Thoracic aorta (tissue), 1 donor: ENCODE measurements around a stretch of chr7.

DNA sequence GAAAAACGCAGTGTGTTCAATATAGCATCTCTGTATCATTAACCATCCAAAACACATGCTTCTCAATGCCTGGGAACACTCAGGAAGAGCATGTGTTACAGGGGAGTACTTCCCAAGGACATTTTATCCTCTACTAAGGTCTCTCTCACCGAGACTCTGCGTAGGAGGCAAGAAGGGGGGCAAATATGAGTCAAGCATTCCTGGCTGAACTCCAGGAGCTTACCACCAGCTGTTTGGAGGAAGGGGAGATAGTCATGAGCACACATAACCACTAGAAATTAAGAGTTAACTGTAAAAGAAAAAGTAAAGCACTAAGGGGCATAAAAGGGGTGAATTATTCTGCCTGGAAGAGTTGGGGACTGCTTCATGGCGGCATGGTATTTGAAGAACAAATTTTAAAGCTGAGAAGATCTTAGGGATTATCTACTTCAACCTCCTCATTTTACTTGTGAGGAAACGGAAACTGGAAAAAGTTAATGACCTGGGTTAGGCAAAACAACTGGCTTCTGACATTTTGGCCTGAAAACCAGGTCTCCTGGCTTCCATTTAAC is 85.7 kb downstream of the SLC25A13 start:
- RAMPAGE, long total RNA = no peak

- RAMPAGE, long total RNA = no peak
Measured at GRCh38 chr7:96263256-96264055, 58.4 kb downstream of the SLC25A13 start.

- RAMPAGE, long total RNA = no peak
Measured at GRCh38 chr7:96264056-96264515, 57.8 kb downstream of the SLC25A13 start.

GRCh38 chr7:96270636-96271282 is 51.1 kb downstream of the SLC25A13 start:
- RAMPAGE, long total RNA = no peak

DNA sequence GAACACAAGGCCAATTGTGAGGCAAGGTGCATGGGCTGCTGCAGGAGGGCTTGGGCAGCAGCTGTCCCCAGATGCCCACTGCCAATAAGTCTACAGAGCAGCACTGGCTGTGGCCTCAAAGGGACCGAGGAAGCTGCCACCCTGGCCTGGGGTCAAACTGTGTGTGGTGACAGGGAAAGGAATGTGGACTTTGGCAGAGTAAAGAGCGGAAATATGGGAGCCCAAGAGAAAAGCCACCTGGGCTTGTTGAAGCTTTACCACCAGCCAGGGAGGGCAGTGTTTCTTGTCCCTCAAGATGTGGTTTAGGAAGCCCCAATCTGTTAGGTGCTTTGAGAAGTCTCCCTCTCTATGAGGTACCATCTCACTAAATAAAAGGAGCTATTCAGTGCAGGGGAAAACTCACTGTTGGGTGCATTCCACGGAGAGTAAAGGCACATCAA is 93.7 kb upstream of the SLC25A13 start:
- RAMPAGE, long total RNA = no peak

DNA sequence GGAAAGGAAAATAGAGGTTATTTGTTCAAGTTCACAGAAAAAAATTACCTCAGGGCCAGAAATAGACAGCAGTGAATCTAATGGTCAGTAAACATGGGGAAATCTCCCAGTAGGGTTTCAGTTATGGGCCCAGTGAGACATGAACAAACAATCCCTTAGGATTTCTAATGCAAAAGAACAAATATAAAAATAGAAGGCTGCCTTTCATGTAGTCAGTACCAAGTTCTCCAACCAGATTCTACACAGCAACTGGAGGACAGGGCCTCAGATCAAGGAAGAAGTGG is 85.2 kb upstream of the SEM1 start:
- RAMPAGE, long total RNA = no peak

DNA sequence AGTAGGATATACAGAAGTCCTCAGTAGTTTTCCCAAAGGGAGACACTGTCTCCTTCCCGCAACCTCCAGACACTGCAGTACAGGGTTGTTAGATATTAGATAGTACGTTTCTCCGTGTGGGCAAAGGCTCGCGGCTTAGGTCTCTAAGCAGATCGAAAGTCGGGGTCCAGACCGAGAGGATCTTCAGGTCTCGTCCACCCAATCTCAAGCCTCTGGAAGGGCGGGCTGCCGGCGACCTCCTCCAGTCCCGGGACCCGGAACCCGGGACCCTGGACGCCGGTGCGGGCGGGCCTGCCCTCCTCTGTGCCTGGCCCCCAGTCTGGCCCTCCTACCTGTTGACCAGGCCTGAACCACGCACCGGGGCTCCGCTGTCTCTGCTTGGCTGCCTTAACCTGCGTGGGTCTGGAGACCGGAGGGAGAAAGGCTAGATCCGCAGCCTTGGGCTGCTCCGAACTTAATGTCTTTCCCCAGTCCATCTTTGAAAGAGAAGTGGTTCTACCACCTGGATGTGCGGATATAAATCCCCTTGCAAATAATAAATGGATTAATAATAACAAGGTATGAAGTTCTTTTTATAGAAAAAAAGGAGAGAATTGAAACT is 1.4 kb upstream of the DLX6 start:
- RAMPAGE, long total RNA = no peak

DNA sequence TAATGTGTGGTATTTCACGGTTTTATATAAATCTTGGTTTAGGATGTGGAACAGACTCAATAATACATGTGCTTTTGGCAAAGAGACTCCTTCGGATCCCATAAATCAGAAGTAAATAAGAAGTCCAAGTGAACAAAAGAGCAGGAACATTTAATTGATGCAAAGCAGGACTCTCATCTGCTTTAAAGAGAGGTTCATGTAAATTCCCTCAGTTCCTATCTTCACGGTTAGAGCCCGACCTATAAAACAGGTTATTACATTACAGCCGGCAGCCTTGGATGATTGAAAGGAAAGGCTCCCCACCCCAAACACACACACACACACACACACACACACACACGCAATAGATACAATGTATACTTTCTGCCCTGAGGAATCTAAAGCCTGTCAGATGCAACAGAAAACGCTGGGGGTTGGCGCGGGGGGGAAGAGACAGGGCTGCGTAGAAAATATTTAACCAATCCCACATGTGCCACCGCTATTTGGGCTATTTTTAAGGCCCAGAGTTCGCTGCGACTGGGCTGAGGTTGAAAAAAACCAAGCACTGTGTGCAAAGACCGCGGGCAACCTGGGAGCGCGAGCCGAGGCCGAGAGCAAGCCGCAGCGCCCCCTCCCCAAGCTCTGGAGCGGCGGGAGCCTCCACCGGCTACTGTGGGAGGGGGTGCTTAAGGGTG is 8.6 kb downstream of the DLX5 start:
- RAMPAGE, long total RNA = no peak

DNA sequence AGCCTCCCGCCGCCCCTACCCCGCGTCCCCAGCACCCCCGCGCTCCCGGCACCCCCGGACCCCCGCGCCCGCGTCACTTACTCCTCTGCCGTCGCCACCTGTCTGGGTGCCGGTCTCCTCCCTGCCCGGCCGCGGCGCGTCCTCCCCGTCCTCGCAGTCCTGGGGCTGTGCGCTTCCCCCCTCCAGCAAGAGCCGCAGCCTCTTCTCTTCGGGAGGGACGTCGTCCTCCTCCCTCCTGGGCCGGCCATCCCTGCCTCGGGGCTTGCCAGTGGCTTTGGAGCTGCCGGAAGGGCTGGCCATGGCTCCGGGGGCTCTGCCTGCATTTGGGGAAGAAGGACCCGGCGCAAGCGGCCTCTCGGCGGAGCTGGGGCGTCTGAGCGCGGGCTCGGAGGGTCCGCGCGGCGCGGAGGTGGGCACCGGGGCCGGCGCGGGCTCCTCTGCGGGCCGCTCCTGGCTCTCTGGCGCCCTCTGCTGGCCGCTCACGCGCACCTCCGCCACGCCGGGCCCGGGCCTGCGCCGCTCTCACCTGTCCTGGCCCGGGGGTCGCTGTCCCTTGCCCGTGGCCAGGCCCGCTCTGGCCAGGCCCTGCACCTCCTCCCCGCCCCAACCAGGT is 55.9 kb upstream of the ASNS start:
- RAMPAGE, long total RNA = no peak

DNA sequence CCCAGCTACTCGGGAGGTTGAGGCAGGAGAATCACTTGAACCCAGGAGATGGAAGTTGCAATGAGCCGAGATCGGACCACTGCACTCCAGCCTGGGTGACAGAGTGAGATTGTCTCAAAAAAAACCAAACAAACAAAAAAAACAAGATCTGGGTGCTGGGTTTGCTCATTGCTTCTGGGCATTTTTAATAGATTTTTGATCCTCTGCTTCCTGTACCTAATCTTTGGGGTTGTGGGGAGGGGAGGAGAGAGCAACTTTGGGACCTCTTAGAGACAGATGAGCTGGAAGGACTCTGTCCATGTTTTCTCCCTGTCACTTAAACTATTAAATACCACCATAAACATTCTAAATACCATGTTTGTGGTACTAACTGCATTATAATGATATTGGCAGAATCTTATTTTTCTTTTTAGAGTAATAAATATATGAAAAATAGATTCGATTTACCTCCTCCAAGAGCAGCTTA is 11.2 kb downstream of the LMTK2 start:
- RAMPAGE, long total RNA = no peak

GRCh38 chr7:98120497-98120949 is 13.9 kb downstream of the LMTK2 start:
- RAMPAGE, long total RNA = no peak

GRCh38 chr7:98250723-98251165 is 1.3 kb downstream of the TECPR1 start:
- RAMPAGE, long total RNA = no peak

GRCh38 chr7:98292715-98294093 is 11.7 kb downstream of the BRI3 start:
- RAMPAGE, long total RNA = no peak

GRCh38 chr7:98300821-98301582 is 19.5 kb downstream of the BRI3 start:
- RAMPAGE, long total RNA = no peak

DNA sequence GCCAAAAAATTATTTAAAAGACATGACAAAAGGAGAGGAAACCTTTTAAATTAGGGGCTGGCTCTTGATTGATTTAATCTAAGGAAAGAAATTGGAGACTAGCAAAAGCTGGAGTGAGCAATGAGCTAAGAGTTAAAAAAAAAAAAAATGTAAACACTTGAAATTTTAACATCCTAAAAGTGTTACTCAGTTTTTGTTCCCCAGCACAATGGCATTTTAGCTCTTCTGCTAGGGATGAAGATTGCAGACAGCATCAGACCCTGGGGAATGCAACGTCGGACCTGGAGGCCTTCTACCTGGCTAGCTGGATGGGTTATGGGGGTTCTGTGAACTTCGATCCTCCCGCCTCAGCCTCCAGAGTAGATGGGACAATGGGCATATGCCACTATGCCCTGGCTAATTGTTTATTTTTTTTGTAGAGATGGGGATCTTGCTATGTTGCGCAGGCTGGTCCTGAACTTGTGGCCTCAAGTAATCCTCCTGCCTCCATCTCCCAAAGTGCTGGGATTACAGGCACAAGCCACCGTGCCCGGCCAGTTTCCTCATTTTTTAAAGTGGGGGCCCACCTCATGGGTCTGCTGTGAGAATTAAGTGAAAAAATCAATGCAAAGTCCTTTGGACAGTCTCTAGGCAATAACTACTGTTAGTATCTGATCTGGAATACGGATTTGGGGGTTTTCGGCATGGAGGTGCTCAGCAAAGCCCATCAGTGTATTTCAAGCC is 23.9 kb downstream of the BRI3 start:
- RAMPAGE, long total RNA = no peak

- RAMPAGE, long total RNA = no peak
Measured at GRCh38 chr7:98335656-98336182, 54.2 kb downstream of the BRI3 start.

GRCh38 chr7:98771607-98771964 is 98.2 kb downstream of the TMEM130 start:
- RAMPAGE, long total RNA = no peak

- RAMPAGE, long total RNA = no peak
Measured at GRCh38 chr7:99038097-99038938, 105.6 kb downstream of the SMURF1 start.

- RAMPAGE, long total RNA = no peak
Measured at GRCh38 chr7:99099388-99100095, 44.4 kb downstream of the SMURF1 start.

GRCh38 chr7:99138678-99139537 is 5.0 kb downstream of the SMURF1 start:
- RAMPAGE, long total RNA = no peak